Measurements from ENCODE around the gene PTRH2.

GRCh38 chr17:59706936-59707788, at the start of gene PTRH2:
PTRH2 (minus strand) TSS chr17:59707430.
- PRO-cap: bidirectional peak, plus-strand start at chr17:59707665, minus-strand start at chr17:59707411

GRCh38 chr17:59786453-59787286, 79.2 kb downstream of the VMP1 start:
- PRO-cap: bidirectional peak, plus-strand start at chr17:59786764, minus-strand start at chr17:59786570

- PRO-cap: bidirectional peak, plus-strand start at chr17:59837931, minus-strand start at chr17:59837680
Observed at GRCh38 chr17:59837731-59838459, 54.8 kb downstream of the TUBD1 start.

DNA sequence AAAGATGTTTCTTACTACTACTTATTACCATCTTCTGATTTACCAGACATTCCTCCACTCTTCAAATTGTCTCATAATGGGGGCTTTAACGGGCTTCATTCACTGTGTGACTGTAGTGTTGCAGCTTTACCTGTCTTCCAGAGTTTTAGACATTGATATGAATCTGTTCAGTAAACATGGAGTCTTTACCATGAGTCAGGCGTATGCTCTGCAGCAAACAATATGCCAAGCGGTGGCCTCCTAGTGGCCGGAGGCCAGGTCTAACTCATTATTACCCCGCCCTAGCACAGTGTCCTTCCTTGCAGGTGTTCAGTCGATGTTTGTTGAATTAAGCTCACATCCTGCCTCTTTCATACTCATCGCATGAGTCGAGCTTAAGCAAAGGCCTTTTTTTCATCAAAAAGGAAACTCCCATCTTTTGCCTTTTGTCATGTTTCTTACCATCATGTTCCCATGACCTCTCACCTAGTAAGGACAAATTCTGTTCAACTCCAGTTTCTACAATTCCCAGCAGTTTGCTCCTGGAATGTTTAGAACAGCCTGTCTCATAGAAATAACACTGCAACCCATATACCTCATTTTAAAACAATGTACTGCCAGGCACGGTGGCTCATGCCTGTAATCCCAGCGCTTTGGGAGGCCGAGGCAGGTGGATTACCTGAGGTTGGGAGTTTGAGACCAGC, 39.4 kb downstream of the TUBD1 start:
- PRO-cap: no peak

DNA sequence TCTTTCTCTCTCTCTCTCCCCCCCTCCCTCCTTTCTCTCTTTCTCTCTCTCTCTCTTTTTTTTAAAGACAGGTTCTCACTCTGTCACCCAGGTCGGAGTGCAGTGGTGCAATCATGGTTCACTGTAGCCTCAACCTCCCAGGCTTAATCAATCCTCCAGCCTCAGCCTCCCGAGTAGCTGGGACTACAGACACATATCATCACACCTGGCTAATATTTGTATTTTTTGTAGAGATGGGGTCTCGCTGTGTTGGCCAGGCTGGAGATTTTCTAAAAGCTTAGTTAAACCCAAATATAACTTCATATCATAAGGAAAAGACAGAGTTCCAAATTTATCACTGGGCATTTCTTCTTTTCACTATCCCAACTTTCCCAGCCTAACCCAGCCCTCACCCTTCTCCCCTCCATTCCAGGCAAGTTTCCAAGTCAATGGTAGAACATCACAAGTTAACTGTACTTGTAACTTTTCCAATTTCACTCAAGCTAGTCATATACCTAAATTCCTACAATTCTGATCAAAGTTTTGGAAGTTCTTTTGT, 61.4 kb downstream of the USP32 start:
- PRO-cap: no peak

DNA sequence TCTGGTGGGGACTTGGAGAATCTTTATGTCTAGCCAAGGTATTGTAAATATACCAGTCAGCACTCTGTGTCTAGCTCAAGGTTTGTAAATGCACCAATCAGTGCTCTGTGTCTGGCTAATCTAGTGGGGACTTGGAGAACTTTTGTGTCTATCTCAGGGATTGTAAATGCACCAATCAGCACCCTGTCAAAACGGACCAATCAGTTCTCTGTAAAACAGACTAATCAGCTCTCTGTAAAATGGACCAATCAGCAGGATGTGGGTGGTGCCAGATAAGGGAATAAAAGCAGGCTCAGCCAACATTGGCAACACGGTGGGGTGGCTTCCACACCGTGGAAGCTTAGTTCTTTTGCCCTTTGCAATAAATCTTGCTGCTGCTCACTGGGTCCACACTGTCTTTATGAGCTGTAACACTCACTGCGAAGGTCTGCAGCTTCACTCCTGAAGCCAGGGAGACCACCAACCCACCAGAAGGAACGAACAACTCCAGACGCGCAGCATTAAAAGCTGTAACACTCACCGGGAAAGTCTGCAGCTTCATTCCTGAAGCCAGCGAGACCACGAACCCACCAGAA, 14.4 kb downstream of the PPM1D start:
- PRO-cap: no peak

GRCh38 chr17:61069684-61070007, 330.0 kb upstream of the TBX2 start:
- PRO-cap: no peak

GRCh38 chr17:61127649-61128266, 271.9 kb upstream of the TBX2 start:
- PRO-cap: no peak

DNA sequence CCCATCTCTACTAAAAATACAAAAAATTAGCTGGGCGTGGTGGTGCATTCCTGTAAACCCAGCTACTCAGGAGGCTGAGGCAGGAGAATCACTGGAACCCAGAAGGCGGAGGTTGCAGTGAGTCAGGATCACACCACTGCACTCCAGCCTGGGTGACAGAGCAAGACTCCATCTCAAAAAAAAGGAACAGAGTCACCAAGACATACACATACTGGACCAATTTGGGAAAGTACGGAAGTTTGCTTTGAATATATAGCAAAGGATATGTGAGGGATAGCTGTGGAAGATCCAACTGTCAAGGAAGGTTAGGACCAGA, 259.6 kb upstream of the TBX2 start:
- PRO-cap: no peak

GRCh38 chr17:61196068-61196912, 203.4 kb upstream of the TBX2 start:
- PRO-cap: no peak

DNA sequence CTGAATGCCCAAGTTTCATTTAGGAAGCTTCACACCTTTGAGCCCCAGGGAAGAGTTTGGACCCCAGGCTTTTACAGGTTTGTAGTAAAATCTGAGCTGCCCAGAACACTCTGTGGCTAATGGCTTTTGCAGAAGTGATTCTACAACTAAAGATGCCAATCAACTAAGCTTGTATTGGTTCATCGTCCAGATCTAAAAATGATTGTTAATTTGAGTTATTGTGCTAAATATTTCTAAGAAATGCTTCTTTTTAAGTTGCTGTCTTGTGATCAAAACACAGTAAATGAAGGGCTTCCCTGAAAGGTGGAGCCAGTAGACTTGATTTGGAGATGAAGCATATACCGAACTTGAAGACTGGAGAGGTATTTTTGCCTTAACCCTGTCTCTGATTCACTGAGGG, 166.4 kb upstream of the TBX2 start:
- PRO-cap: no peak

GRCh38 chr17:61398871-61399709, 553 bp upstream of the TBX2 start:
- PRO-cap: bidirectional peak, plus-strand start at chr17:61399843, minus-strand start at chr17:61399601

DNA sequence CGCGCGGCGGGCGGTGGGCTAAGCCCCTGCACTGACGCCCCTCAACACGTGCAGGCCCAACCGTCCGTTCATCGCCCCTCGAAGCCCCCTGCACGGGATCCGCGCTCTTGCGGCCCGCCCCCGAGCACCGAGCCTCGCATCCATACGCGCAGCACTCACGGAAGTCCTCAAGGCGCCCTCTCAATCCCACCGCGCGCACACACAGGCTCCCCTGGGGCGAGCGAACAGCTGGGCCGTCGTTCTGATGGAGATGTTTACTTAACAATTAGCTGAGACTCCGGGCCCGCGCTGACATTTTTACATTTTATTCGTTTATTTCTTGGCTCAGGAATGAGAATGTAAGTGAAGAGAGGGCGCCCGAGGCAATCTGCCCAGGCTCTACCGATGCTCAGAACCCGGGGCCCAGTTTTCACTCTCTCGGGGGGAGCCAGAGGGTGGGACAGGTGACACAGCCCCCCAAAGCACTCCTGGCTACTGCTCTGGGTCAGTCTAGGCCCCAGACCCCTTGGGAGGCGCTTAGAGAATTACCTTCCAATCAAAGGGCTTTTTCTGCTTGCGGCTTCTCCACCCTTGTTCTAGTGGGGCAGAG, 3.7 kb downstream of the TBX2 start:
- PRO-cap: no peak

DNA sequence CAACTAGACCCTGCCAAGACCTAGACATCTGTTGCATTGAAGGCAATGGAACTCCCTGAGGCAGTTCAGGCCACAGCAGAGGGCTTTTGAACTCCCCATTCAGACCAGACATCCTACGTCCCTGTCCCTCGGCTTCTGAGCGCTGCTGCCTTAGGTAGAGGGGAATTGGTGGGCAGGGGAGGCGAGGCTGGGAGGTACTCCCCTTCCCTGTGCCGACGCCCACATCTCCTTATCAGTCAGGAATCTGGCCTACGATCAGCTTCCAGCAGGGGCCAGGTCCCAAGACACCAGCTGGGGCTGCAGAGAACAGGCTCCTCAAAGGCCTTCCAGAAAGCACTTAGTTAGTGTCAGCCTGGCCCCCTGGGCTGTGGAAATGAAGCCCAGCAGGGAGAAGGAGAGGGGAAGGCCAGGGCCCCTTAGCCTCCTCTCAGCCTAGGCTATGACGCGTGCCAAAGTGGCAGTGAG, 11.0 kb downstream of the TBX4 start:
- PRO-cap: no peak

DNA sequence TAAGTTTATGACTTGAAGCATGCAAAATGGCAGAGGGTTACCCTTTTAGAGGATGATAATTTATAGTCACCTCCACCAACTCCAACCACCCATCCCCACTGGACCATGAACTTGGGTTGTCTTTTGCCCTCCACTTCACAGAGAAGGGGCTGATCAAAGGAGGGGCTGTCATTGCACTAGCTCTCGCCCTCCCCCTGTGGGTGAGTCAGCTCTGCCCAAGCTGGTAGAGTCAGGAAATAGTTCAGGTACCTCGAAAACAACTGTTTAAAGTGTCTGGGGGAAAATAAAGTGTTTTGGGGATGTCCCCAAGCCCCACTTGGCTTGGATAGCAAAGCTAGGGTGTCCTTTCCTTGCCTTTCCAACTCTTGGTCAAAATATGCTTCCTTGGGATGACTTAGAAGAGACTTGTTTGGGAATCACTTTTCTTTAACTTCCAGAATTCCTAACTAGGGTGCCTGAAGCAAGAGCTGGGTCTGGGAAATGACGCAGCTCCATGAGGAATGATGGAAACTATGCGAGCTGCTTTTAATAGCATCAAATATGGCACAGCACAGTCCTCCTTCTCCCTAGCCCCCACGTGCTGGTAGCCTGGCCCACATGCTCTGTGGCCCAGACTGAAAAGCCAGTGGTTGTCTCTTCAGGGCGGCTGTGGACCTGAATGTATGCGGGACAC, 40.7 kb downstream of the TBX4 start:
- PRO-cap: no peak

DNA sequence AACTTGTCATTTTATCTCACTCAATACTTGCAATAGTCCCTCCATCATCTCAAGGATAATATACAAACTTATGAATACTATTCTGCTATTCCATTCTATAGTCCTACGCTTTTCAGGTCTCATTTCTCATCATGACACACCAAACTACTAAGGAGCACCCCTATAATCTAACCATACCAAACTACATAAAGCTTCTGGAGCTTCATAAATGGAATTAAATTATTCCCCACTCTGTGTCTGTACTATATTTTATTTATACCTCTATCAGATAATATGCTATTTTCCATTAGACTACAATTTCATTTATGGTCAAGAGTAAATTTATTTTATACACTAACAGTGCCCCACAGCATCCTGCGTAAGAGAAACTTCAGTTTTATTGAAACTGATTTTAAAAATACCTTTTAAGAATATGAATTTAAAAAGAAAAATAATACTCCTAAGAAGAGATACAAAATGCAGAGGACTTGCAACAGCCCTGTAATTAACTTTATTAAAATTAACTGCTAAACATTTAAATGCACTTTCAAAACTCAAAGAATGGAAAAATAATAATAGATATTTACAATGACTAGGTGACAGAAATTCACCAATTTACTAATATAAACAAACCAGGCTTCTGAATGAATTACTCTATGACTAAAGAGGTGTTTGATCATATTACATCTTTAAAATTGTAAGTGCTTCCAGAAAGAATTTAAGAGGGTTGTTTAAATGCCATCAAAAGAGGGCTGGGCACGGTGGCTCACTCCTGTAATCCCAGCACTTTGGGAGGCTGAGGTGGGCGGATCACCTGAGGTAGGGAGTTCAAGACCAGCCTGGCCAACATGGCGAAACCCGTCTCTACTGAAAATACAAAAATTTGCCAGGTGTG, 63.4 kb downstream of the MED13 start:
- PRO-cap: no peak

DNA sequence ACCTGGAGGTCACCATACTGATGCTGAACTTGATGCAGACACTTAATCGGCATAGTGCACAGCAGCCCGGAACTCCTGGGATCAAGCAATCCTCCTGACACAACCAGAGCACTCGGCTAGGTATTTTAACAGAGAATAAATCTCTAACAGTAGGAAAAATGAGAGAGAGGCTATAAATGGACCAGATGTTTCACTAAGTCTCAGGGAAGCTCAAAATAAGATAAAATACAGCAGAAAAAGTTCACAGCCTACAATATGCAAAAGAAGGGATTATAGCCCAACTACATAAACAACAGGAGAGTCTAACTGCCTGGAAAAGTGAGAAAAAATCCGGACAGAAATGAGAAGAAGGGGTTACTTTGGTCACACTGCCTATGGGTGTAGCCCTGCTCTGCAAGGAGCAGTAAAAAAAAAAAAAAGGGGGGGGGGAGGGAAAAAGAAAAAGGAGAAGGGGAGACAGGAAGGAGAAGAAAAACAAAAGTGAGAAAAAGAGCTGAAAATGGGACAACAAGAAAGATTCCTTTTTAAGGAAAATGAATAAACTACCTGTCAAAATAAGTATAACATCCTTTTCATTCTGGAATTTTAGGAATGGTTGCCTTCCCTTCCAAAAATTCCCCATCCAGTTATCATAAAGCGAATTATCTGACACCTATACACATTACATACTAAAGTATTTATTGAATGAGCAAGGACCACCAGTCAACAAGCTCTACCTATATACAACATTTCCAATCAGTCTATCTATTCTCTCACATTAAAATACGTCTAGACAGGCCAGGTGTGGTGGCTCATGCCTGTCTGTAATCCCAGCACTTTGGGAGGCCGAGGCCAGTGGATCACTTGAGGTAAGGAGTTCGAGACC, 59.0 kb downstream of the MED13 start:
- PRO-cap: no peak

GRCh38 chr17:62652806-62653782, 25.6 kb downstream of the MRC2 start:
- PRO-cap: bidirectional peak, plus-strand start at chr17:62652979, minus-strand start at chr17:62652996; bidirectional peak, plus-strand start at chr17:62653399, minus-strand start at chr17:62653324

- PRO-cap: bidirectional peak, plus-strand start at chr17:62703995, minus-strand start at chr17:62703898
Observed at GRCh38 chr17:62703653-62704382, 76.3 kb downstream of the MRC2 start.

GRCh38 chr17:63452907-63453647, 7.0 kb upstream of the CYB561 start:
- PRO-cap: no peak